Melanocyte of skin (primary cell): ENCODE measurements around the gene CAPN9.

DNA sequence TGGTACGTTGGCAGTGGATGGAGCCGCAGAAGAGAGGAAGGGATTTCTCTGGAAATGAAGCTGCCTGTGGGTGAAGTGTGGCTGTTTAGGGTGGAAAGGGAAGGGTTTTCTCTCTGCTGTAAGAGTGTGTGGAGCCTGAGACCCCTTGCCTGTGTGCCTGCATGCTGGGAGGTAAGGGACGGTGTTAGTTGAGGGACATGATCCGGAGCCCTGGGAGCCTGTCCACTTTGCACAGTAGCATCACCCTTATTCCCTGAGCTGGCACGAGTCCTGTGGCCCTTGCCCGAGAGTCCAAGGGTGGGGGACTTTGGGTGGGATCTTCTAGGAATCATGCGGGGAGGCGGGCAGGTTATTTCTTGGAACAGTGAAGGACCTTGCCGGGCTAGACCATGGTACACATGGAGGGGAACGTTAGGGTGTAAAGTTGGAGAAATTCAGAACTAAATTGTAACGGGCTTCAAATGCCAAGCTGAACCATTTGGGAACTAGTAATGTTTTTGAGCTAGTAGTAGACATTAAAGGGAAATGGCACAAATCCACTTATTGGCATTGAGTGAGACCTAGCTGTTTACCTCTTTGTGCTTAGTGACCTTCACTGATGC lies 3.4 kb downstream of the GALNT2 start:
- CAGE, long polyA plus RNA, 2 experiments = no peak in any of the 2 experiments

- CAGE, long polyA plus RNA, 2 experiments = no peak in any of the 2 experiments
Observed at GRCh38 chr1:230079584-230079783, 12.4 kb downstream of the GALNT2 start.

- CAGE, long polyA plus RNA, 2 experiments = no peak in any of the 2 experiments
Observed at GRCh38 chr1:230089784-230090642, 23.0 kb downstream of the GALNT2 start.

GRCh38 chr1:230105558-230106793 lies 38.9 kb downstream of the GALNT2 start:
- CAGE, long polyA plus RNA, 2 experiments = no peak in any of the 2 experiments

DNA sequence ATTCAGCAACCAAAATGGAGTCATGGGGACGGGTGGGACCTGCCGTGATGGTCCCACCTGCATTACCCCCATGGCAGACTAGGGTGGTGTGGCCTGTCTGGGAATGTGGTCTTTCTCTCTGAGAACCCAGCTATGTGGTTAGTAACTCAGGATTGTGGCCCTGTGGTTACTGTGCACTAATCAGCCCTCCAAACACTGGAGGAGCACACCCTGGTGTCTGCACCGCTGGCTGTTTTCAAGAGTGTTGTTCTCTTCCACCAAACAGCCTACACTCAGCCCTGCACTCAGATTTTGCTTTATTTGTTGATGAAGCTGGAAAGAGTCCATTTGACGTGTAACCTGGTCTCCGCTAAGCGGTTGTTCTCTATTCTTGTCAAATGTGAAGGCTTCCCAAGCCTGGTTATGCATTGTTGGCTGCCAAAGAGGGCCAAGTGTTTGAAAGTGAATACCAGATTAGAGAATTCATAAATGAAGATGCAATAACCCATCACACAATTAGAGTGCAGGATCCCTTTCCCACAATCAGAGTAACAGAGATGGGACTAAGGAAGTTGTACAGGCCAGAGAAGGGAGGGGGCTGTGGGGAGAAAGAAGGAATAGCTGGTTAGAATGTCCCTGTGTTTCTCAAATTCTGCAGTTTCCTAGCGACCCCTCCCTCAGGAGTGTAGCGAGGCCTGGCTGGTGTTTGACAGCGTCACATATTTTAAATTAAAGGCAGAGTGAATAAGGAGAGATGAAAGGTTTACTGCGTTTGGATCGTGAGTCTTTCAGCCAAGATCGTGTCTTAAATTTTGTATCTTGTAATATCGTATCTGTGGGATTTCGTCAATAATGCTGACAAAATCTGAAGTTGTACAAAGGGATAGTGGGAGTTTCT lies 57.9 kb downstream of the GALNT2 start:
- CAGE, long polyA plus RNA, 2 experiments = no peak in any of the 2 experiments

- CAGE, long polyA plus RNA, 2 experiments = no peak in any of the 2 experiments
Observed at GRCh38 chr1:230149984-230150362, 82.9 kb downstream of the GALNT2 start.

DNA sequence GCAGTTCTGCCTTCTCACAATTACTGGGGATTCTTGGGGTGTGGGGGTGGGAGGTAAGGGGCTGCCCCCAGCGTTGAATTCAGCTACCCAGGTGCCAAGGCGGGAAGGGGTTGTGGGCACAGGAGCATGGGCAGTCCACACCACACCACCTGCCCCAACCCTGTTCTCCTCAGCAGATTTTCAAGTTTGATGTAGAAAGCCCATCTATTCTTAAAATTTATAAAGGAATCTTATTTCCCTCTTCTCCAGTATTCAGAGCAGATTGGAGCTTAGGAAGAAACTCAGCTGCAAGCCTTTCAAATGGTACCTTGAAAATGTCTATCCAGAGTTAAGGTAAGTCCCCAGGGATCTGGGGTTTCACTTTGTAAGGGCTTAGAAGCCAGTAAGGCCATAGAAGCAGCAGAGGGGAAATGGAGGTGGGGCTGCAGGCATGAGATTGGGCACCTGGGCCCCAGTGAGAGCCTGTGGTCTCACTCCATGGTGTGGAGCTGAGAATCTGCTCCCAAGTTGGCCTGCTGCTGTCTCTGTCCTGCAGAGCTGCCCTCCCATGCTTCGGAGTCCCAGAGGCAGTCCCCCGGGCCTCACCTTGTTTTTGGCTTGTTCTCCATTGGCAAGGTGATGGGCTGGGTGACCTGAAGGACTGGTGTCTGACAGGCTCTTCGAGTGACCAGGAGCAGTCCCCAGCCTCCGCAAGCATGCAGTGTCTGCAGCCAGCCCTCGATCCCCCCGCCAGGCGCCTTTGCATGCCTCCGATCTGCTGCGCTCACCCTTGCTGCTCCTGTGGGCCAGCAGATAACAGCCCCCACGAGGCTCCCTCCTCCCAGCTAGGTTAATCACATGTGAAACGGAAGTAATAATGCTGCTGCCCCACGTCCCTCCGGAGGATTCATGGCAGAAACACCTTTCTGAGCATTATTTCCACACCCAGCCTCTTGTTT lies 163.2 kb downstream of the PGBD5 start:
- CAGE, long polyA plus RNA, 2 experiments = no peak in any of the 2 experiments

DNA sequence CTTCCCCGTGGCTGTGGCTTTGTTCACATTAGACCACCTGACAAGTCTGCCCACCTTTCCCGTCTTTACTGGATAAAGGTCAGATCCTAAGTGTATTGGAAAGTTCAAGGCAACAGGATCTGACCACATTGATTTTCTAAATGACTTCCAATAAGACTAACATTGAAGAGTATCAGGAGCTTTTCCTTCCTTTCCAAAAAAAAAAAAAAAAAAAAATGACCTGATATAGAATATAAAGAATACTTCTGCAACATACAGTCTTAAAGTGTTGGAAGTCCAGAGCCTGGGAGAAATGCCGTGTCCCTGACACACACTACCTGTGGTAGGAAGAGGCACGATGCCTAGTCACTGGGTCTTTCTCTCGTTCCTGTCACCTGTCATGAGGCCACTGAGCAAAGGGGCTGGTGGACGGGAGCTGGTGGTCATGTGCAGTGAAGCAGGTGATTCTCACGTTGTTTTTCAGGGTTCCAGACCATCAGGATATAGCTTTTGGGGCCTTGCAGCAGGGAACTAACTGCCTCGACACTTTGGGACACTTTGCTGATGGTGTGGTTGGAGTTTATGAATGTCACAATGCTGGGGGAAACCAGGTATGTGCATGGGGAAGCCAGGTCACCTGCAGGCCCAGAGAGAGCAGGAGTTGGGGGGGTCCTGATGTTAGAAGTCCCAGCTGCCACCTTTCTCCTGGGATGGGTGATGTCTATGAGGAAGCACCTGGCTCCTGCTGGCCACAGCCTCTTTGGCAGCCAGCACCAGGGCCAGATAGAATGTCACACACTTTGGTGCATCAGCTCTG lies 161.2 kb downstream of the PGBD5 start:
- CAGE, long polyA plus RNA, 2 experiments = no peak in any of the 2 experiments

DNA sequence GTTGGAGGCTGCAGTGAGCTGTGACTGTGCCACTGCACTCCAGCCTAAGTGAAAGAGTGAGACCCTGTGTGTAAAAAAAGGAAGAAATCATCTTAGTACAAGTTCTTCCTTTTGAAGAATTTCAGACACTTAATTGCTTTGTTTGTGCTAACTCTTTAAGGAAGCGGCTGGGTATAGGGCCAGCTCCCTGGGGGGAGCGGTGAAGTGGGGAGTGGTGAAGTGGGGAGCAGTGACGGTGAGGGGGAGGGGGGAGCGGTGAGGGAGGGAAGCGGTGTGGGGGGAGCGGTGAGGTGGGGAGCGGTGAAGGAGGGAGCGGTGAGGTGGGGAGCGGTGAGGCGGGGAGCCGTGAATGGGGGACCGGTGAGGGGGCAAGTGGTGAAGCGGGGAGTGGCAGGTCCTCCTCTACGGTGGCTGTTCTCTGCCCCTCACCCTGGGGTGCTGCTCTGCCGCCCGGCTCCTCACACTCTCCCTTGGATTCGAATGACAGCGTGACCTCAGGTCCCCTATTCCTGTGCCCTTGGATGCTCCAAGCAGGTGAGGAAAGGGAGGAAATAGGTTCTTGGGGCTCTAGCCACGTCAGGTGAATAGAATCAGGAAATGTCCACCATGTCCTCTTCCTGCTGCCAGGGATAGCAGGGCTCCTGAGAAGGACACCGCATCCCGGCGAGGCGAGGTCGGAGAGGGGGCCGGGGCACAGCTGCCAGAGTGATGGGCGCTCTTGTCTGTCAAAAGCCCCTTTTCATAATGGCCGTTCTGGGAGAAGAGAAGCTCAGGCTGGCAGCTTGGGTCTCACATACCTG lies 134.3 kb downstream of the PGBD5 start:
- CAGE, long polyA plus RNA, 2 experiments = no peak in any of the 2 experiments

DNA sequence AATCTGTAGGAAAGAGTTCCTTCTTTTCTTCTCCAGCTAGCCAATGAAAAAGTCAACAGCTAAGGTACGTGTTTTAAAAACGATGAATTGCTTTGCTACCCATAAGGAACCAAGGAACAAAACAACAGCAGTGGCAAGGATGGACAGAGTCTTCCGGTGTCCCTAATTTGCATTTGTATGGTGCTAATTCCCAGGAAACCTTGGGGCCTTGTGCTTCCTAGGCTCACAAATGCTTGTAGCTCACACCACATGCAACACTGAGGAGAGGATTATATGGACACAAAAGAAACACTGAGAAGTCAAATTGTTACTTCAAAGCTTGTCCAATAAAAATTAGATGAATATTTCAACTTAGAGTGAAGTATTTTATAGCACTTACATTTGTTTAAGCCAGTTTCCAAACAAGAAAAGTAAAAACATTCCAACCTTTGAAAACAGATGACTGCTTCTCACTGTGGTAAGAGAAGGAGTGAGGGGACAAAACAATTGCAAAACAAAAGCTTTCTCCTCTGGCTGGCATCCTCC lies 1.9 kb upstream of the PGBD5 start:
- CAGE, long polyA plus RNA, 2 experiments = no peak in any of the 2 experiments

DNA sequence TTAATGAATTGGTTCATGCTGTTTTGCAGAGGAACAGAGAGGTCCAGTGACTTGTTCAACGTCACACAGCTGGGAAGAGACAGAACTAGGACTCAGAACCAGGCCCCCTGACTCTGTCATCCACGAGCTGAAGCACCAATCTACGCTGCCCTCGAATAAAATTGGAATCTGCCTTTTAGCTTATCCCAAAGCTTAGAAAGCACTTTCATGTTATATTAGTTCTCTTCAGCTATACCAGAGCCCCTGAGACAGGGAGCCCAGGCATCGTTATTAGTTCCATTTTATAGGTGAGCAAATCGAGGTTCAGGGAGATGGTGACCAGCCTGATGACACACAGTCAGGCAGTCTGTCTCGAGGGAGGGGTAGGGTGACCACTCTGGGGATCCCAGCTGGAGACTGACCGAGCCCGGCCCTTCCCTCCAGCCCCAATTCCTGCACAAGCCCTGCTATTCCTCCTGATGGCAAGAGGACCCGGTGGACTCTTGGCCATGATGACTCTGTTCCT lies 569 bp downstream of the AGT start:
- CAGE, long polyA plus RNA, 2 experiments = no peak in any of the 2 experiments

DNA sequence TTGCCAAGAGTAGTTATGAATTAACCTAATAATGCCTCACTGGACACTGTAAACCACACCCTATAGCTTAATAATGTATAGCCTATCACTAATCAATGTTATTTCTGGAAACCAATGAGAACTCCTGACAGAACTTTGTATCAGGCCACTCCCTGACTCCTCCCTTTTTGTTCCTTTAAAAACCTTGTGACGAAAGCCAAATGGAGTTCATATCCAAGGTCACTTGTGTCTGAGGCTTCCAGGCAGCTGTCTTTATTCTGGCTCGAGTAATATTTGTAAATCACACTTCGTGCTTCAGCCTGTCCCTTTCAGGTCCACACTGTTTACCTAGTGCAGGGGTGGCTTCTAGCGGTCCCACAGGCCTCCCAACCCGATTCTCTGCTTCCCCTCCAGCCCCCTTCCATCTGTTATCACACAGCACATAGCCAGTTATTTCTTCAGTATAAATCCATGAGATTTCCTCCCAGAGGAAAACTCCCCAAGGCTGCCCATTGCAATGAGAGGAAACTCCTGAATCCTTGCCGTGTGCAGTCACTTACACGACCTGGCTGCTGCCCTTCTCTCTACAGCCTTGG lies 16.2 kb upstream of the CAPN9 start:
- CAGE, long polyA plus RNA, 2 experiments = no peak in any of the 2 experiments

- CAGE, long polyA plus RNA, 2 experiments = no peak in any of the 2 experiments
Observed at GRCh38 chr1:230747126-230747521, at the start of gene CAPN9. Gene CAPN9, plus strand, starts transcription at chr1:230747388.

DNA sequence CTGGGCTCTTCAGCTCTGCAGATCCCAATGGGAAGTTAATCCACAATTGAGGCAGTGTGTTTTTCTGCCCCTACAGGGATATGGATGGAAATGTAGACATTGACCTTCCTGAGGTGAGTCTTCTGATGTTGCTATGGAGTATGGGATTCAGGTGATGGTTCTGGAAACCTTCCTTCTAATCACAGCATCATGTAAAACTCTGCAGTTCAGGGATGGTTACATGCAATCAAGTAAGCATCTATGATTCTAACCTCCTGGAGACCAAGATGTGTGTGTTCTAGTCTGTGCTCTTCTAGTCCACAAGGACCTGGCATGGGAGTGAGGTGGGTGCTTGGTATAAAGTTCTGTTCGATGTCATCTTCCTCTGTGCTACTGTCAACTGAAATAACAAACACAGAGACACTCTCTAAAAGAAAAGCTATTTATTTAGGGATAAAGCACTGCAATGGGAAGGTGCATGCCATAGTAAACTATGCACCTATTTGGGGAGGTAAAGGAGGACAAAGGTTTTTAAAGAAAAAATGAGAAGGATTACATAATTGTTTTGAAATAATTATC lies 38.8 kb downstream of the CAPN9 start:
- CAGE, long polyA plus RNA, 2 experiments = no peak in any of the 2 experiments

DNA sequence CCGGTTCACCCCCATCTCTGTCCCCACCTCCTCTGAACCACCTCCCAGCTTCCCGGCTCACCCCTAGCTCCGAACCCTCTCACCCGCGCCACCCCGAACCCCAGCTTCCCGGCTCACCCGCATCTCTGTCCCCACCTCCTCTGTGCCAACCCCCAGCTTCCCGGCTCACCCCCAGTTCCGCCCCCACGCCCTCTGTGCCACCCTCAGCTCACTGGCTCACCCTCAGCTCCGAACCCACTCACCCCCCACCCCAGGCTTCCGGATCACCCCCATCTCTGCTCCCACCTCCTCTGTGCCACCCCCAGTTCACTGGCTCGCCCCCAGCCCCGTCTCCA lies 482 bp upstream of the FAM89A start:
- CAGE, long polyA plus RNA, 2 experiments = no peak in any of the 2 experiments

- CAGE, long polyA plus RNA, 2 experiments = no peak in any of the 2 experiments
Observed at GRCh38 chr1:231161074-231161461, 790 bp upstream of the TRIM67 start.

DNA sequence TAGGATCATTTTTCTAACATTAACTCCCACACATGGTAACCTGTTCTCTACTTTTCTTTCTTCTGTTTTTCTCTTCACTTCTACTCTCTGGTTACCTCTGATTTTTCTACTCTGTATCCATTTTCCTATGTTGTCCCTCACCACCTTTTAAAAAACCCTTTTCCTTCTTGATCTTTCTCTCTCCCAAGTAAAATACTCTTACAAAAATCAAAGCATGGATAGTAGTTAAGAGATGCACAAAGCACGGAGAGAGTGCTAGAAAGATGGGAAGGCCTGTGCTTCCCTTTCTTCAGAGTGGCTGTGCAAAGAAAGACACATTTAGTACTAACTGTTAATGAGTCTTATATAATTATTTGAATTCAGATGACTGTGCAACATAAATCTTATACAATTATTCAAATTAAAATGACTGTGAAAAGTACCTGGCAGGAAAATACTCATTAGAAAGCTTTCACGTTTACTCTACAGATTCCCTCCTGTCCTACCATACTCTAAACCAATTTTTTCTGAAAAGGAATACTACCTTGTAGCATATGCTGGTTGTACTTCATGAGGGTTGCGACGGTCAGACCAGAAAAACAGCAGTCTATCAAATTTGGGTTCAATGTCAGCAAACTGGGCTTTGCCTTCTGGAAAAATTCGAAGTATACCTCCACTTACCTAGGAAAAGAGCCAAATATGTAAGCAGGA lies 32.1 kb downstream of the SPRTN start:
- CAGE, long polyA plus RNA, 2 experiments = no peak in any of the 2 experiments

- CAGE, long polyA plus RNA, 2 experiments = no peak in any of the 2 experiments
Observed at GRCh38 chr1:231601704-231602131, 24.9 kb upstream of the DISC1 start.

DNA sequence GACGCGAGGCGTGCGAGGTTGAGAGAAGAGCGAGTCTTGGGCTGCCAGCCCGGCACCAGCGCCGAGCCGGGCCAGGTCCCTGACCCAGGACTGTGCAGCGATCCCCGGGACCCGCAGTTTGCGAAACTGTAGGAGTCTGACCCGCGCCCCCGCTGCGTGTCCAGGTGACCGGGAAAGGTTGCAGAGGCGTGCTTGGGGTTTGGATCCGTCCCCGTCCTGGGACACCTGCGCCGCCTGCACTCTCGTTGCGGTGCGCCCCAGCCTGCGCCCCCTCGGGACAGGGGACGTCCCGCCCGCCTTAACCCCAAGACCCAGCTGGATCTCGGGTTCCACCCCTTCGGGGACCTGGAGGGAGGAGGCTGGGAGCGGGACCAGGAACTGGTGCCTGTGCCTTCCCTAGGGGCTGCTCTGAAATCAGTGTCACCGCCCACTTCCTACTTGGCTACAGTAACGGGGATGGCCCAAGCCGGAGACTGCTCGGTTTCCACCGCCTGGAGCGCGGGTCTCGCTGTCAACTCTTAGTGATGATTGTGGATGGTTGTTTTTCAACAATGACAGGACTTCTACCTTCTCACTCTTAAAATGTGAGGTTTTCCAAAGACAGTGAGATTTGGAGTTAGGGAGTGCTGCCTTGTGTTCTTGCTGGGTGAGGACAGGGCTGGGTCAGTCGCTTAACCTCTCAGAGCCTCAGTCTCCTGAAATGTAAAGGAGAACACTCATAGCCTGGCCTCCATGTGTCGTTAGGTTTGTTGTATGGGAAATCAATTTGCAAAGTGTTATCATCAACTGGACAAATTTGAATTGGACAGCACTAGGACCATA lies 695 bp downstream of the DISC1 start:
- CAGE, long polyA plus RNA, 2 experiments = no peak in any of the 2 experiments

GRCh38 chr1:232690645-232690988 lies 60.7 kb upstream of the SIPA1L2 start:
- CAGE, long polyA plus RNA, 2 experiments = no peak in any of the 2 experiments